ENCODE measurements around the genes TMEM200A, ARG1, MED23 and TAAR8.

- RRBS, result no CpG with 5 or more reads among the region's 1 CpG
Observed at GRCh38 chr6:128339688-128340324, 180.6 kb downstream of the PTPRK start.

DNA sequence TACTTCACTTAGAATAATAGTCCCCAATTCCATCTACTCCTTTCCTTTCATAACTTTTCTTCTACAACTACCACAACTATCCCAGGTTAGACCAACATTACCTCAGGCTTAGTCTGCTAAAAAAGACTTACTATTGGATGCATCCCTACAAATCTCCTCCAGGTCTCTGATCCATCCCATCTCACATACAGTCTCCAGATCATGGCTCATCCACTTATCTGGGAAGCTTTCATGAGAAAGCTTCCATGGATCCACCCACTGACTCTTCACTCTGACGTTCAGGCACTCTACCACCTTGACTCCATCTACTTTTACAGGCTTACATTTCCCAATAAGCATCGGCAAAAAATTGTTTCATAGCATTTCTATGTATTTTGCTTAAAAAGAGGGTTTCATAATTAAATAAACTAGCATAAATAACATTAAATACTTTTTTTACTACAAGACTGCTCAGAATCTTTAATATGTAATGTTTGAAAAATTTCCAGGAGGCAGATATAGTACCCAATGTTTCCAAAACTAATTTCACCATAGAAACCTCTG is 94.8 kb downstream of the PTPRK start:
- RRBS, result no CpG with 5 or more reads among the region's 2 CpGs

- RRBS, result no CpG with 5 or more reads among the region's 3 CpGs
Observed at GRCh38 chr6:129490258-129490818, 219.6 kb downstream of the ARHGAP18 start.

DNA sequence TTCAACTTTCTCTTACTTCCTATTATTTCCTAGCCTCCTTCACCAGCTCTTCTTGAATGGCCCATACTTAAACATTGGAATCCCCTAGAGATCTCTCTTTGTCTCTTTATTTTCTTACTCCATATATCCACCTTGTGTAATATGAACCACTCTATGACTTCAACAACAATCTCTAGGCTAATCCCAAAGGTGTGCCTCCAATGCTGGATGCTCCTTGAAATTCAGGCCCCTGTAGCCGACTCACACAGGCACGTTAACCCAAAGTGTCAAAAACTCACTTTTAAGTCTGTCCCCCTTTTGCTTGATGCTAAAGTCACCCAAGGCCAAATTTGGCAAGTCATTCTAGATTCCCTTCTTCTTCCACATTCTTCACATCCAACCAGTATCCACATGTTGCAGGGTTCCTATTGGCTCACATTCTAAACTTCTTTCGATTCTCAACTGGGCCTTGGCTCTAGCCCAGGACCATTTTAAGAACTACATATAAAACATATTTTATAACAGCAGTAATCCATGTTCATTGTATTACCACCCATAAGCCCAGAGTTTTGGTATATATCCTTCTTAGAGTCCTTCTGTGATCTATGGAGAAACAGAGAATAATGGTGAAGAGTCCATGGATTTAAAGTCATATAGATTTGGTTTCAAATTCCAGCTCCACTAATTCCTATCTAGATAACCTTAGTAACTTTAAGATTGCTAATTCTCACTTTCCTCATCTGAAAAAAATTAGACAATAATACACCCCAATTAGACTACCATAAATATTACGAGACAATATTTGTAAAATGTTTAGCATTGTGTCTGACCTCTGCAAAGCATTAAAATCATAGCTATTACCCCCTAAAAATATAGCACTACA is 115.4 kb downstream of the ARHGAP18 start:
- RRBS, result no CpG with 5 or more reads among the region's 4 CpGs

GRCh38 chr6:129661648-129662296 is 48.2 kb downstream of the ARHGAP18 start:
- RRBS, result no CpG with 5 or more reads among the region's 6 CpGs

- RRBS, result no CpG with 5 or more reads among the region's 5 CpGs
Observed at GRCh38 chr6:129672133-129672787, 37.7 kb downstream of the ARHGAP18 start.

DNA sequence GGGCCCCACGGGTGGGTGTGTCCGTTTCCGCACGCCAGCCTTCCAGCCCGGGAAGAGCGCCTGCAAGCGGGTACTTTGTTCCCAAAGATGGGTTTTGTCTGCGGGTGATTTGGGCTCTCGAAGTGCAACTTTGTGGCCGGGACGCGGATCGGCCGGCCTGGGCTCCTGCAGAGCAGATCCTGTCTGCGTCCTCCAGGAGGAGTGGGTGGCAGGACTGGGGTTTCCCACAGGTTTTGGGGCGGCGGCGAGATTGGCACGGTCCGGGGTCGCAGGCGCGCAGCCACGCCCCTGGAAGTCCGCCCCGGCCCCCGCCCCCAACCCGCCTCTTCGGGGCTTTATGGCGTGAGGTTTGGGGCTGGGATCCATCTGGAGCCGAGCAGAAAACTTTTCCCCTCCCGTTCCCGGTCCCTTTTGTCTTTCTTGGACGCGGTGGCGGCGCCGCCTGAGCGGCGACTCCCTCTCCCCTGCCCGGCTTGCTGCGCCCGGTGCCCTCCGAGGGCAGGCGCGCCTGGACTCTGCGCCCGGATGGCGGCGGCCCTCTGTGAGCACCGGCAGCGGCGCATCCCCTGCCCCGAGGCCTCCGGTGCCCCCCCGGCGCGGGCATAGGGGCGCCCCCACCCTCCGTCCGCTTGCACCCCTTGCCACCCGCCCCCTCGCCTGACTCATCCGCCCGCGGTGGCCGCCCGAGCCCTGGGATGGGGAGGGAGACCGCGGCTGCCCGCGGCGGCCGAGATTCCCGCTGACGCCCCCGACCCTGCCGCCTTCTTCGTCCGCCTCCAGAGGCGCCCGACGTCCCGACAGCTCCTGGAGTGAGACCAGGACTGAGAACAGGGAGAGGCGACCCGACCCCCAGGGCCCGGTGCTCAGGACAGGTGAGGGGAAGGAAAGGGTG is at the start of gene TMEM200A:
Gene TMEM200A, plus strand, starts transcription at position 365 of the 892 bp plus-strand sequence.
- RRBS, result 2% methylated on average over 37 of the region's 87 CpGs

DNA sequence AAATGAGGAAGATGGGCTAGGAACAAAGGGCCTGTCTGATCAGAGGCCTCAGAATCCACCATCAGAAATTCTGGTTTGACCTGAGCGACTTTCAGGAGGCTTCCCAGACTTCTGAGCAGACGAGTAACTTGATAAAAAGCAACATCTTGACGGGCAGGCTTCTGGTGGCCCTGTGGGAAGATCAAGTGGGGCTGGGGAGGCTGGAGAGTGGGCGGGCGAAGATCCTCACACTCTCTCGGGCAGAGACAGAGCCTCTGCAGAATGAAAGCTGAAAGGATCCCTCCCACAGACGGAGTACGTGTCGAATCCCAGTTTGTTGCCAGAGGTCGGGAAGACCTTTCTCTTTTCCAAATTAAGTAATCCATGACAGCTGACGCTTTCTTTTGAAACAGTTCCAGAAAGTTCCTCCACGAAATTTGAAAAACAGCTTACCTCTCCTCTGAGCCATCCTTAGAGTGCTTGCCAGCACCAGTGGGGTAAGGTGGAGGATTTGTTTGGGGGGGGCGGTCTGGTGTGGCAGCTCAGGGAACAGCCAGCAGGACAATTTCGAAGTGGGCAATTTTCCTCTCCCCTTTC is 155.7 kb upstream of the SMLR1 start:
- RRBS, result no CpG with 5 or more reads among the region's 14 CpGs

DNA sequence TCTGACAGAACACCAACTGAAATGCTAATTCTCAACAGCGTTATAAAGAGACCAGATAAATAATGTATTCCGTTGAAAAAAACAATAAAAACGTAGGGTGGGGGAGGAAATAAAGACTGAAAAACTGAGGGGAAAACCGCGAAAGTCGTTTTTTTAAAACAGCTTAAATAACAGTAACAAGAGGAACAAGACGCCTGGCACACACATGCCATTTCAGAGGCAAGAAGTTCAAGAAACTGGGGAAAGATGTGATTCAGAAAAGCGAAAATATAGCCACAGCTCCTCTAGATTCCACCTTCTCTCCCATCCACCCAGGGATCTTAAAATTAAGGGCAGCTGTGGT is 1.3 kb downstream of the EPB41L2 start:
- RRBS, result no CpG with 5 or more reads among the region's 8 CpGs

DNA sequence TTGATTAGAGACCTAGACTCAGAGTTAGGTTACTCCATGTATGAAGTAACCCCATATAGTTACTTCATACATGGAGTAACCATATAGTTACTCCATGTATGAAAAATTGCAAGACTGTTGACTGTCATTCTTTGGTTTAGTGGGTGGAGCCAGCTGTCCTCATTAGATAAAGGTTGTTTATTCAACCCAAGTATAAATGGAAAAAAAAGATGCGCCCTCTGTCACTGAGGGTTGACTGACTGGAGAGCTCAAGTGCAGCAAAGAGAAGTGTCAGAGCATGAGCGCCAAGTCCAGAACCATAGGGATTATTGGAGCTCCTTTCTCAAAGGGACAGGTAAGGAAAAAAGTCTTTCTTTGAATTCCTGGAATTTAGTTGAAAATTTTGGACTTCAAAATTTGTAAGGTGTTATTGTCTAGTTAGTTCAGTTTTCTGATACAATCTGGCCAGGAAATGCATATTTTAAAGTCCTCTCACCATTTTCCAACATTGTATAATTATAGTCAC is at the start of gene ARG1:
Gene ARG1, plus strand, starts transcription at position 221 of the 505 bp plus-strand sequence.
- RRBS, result no CpG with 5 or more reads among the region's 2 CpGs

DNA sequence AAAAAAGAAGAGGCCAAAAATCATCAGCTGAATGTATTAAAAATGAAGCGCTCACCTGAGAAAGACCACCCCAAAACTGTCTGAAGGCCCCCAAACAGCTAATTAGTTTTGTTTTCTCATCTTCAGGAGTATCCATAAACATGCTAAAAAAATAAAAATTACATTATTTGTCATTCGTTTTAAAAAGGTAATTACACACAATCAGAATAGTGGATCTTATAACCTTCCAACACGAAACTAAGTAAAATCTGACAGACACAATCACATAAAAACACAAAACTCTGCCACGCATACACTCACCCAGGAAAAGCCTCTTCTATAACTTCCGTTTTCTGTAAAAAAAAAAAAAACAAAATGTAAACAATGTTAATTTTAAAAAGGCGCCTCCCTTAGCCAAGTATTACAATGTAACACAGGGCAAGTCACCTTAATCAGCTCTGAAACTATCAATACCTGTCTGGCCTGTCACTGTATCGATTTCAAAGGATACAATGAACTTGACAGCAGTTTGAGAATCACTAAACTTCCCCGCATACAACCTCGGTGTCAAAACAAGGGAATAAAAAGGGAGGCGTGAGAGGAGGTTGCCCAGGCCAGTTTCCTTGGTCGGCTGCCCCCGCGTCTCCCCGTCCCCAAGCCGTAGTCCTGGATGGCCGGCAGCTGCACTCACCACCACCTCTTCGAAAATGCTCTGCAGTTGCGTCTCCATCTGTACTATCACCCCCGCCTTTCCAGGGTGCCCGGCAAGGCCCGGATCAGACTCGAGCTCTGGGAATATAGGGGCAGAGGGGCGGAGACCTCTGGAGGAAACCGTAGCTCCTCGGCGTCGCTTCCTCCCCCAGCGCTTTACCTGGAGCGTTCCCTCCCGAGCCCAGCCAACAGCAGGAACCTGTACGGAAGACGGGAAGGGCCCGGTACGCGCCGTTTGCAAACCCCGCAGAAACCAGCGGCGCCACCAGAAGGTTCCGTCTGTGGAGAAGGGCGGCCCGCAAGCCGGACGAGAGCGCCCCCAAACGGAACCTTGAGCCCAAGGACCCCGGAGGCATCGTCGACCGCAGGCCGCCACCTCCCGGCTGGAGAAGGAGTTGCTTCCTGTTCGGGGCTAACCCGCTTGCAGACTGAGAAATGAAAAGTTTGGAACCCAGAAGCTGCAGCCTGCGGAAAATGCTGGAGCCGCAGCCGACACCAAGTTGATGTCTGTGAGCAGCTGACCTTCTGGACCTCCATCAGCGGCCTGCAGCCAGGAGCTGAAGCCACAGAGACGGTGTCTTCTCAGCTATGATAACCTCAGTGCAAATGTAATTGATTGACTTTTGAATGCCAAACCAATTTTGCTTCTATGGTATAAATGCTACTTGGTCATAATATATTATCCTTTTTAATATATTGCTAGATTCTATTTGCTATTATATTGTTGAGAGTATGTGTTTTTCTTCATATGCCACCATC is at the start of gene MED23:
Gene MED23, minus strand, starts transcription at position 902 of the 1,449 bp plus-strand sequence.
- RRBS, result under 1% methylated on average over 16 of the region's 59 CpGs

DNA sequence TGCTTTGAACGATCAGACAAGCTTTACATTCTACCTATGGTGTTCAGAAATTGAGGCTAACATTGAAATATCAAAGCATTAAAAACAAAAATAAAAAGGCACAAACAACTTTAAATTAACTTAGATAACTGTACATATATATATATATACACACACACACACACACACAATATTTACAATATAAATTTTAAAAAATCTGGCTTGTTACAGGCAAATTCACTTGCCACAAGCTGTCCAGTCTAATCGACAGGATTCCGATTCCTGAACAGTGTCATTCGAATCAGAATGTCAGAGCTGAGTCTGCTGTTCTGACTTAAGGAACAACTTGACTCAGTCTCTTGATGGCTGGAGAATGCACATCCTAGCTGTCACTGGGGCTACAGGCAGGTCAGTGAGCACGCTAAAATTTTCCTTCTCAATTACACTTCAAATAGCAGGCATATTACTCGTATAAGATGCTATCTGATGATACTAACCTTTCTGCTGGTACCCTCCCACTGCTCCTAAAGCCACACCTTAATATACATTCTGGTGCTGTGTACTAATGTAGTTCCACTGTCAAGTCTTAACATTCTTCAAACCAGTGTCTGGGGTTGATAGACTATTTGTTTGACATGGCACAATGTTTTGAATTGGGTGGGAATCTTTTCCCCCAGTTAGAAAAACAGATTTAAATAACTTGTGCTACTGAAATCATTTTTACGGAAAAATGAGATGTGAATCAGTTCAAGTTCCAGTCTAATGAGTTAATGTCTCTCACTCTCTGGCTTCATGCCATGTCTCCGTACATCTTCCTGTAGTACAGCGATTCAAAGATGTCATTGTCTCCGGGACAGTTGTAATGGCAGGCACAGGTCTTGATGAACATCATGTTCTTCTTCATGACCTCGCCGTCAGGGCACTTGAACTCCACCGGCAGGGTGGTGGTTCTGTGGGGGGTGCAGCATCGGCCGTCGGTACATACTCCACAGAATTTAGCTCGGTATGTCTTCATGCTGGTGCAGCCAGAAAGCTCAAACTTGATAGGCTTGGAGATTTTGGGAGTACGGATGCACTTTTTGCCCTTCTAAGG is 2.3 kb downstream of the CCN2 start:
- RRBS, result 83% methylated on average over 4 of the region's 18 CpGs

DNA sequence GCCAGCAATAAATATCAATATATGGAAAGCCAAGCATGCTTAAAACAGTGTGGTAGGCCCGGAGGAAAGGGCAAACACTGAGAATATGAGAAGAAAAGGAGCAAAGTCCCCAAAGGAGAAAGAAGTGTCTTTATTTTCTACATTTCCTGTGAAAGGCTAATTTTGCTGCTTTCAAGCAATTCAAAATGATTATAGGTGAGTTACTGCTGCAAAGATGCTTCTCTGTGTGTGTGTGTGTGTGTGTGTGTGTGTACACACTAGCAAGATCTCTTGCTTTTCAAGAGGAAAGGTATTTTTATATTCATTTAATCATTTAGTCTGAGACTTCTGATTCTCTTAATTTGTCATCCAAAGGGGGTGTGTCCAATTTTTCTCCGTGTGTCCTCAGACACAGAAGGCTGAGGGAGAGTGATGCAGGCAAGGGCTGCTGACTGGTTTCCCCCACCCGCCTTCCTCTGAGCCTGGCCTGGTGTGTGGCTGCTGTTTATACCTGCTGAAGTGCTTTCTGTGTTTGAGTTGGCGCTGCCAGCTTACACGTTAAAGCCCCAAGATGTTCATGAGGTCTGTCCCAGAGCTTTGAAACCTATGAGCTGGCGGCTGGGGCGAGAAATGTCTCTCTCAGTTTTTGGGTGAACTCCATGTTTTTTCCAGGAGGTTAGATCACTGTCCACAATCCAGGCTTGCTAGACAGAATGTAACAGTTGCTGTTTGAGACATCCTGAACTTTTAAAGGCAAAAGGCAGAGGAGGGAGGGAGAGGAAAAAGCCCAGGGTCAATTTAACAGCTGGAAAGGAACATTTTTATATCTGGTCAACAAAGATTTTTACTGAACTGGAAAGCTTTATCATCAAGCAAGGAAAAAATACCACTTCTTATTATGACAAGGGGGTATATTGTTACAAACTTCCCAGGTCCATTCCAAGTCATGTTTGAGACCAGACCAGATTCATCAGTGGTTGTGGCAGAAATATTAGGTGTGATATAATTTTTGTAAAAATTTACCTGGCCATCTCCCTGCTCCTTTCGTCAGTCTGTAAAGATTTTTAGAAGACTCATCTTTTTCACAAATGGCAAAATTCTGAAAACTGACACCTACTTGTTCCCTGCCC is 69.0 kb upstream of the CCN2 start:
- RRBS, result no CpG with 5 or more reads among the region's 8 CpGs

- RRBS, result no CpG with 5 or more reads among the region's 7 CpGs
Observed at GRCh38 chr6:132400216-132400488, 1.1 kb downstream of the MOXD1 start.

DNA sequence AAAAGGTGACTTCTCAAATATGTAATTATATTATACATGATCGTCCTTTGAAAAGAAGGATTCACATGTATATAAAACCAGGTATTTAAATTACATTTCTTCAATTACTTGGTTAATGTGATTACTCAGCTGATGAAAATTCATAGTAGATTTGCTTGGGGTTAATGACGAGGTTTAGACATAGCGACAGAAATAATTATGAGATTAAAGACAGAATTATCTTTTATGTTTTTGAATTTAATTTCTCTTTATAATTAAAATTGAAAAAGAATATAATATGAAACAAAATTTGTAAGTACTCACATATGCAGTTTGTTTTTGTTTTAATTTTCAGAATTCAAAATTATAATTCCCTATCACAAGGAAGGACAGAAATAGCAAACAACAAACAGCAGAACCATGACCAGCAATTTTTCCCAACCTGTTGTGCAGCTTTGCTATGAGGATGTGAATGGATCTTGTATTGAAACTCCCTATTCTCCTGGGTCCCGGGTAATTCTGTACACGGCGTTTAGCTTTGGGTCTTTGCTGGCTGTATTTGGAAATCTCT is at the start of gene TAAR8:
Gene TAAR8, plus strand, starts transcription at position 379 of the 550 bp plus-strand sequence.
- RRBS, result no CpG with 5 or more reads among the region's 6 CpGs

GRCh38 chr6:132732793-132733129 is 18.9 kb upstream of the VNN1 start:
- RRBS, result no CpG with 5 or more reads among the region's 1 CpG

DNA sequence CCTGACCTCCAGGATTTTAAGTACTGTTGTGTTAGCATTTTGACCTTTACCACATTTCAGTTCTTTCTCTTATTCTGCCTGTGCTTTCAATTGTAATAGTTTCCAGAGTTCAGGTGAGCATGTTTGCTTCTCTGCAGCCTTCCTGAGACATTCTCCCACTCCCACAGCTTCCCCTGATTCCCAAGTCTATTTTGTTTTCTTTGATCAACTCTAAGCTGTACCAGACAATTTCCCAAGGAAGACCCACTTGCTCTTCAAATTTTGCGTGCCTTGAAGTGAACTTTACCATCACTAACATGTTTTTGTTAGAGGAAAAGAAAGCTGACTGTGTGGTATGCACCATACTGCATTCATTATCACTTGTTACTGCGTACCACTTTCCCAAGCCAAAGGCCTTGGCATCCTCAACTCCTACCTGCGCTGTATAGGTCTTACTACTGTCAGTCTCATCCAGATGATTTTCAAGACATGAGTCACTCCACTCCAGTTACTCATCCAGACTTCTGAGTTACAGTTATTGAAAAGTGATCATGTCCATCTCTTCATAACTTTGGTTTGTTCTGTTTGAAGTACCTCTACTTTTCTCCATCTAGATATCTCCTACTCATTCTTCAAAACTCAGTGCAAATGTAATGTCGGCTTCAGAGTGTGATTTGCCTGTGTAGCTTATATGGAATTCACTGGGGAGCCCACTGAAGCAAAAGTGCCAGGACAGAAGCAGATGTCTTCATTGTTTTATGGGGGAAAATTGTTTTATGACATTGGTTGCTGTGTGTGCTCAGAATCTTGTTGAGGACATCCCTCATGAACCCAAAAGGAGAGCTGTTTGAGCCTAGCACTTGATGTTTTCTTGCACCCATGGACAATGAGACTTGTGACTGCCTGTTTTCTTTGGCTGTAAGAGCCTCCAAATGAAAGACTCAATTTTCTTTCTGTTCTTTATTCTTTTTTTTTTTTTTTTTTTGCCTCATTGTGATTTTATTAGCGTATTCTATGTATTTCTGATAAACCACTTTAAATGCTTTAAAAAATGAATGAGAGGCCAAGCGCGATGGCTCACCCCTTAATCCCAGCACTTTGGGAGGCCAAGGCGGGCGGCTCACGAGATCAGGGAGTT is 5.3 kb downstream of the RPS12 start:
- RRBS, result no CpG with 5 or more reads among the region's 10 CpGs

DNA sequence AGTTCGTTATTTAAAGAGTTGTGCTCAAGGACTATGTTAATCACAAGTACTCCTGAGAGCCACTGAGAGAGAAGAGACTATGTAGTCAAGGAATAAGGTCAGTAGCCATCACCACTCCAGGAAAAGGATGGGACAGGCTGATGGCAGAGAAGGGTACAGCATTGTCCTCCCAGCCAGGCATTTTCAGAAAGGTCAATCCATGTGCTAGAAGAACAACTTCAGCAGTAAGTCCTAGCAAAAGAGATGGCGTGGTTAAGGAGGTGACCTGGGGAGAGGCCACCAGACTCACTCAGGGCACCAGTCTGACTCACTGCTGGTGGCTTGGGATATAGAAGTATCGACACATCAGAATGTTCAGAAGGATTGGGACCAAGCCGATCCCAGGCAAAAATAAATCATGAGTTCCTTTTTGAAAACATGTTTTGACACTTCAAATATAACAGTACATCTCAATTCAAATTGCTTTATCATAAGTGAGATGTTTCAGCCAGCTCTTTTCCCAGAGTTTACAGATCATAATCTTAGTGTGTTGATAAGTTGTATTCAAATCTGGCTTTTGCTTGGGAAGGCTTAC is 6.5 kb downstream of the RPS12 start:
- RRBS, result no CpG with 5 or more reads among the region's 4 CpGs

- RRBS, result no CpG with 5 or more reads among the region's 5 CpGs
Observed at GRCh38 chr6:132937391-132938107, 123.2 kb downstream of the RPS12 start.

Measured in GM19239 (cell line).